H7 (cell line): Measurements from ENCODE around the genes SPATA9 and RHOBTB3.

DNA sequence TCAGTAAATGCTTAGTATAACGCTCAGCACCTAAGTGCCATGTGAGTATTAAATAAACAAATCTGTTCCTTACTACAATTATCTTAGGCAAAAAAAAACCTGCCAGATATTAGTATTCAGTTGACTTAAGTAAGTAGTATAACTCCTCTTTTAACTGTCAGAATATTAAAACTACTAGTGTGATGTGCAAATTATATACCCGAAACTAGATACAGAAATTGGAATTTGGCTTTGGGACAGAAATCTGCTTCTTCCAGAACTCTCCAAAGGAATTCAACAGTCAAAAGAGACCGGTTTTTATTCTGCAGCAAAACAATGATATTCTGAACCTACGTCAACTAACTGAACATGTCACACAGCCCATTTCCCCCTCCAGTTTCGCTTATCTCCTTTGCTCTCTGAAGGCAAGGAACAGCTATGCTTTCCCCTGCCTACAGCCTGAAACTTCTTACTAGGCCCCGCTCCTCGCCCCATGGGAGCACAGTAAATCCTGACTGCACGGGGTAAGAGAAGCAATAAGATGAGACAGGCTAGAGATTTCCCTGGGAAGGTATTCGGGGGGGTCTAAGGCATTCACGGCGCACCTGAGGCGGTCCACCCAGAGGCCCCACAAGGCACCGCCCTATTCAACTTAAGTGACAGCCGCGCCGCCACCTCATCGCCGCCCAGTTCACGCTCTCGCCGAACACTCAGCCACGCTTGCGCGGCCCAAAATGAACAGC is 488 bp downstream of the SKIC3 start:
- RAMPAGE, long total RNA, result no peak

DNA sequence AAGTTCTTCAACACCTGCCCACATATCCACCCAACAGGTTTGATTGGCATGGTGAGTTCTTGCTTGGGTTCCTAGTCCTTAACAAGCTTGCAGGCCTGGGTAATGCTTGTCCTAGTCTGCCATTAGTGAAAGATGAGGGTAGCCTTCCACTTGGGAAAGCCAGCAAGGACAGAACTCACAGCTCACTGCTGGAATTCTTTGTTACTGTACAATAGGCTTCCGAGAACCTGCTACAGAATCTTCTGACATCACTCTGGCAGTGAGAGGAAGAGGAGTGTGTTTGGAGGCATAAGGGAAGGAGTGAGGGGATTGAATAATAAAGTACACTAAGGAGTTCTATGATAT is at the start of gene SPATA9:
Gene SPATA9, minus strand, starts transcription at position 187 of the 345 bp plus-strand sequence.
- RAMPAGE, long total RNA, result no peak

DNA sequence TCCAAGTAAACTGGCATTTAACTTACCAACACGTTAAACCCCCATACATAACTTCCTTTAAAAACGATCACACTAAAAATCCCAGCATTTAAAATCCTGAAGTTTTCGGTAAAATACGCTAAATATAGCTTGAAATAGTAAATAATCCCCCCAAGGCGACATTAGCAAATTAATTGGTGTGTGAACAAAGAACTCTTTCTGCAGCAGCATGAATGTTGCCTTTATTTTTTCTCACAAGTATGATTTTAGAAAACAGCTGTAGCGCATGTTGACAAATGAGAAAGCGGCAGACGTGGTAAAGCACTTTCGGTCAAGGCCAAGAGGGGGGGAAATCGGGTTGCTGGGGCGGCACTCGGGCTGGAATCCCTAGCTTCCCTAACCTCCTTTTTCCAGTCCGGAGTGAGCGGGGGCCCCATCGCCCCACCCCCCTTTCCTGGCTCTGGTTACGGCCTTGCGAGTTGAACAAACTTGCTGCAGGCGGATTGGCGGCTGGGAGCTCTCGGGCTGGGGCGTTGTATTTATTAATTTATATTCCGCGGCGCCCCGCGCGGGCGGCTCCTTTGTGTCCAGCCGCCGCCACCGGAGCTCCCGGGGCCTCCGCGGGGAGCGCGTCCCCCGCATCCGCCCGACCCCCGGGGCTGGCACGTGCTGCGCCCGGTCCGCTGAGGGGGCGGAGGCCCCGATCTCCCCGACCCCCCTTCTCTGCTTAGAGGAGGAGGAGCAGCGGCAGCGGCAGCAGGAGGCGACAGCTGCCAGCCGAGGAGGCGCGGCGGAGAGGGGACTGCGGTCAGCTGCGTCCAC is at the start of gene RHOBTB3:
Gene RHOBTB3, plus strand, starts transcription at position 735 of the 801 bp plus-strand sequence.
- RAMPAGE, long total RNA, result no peak

GRCh38 chr5:95768738-95769038 is 37.6 kb downstream of the RHOBTB3 start:
- RAMPAGE, long total RNA, result no peak

DNA sequence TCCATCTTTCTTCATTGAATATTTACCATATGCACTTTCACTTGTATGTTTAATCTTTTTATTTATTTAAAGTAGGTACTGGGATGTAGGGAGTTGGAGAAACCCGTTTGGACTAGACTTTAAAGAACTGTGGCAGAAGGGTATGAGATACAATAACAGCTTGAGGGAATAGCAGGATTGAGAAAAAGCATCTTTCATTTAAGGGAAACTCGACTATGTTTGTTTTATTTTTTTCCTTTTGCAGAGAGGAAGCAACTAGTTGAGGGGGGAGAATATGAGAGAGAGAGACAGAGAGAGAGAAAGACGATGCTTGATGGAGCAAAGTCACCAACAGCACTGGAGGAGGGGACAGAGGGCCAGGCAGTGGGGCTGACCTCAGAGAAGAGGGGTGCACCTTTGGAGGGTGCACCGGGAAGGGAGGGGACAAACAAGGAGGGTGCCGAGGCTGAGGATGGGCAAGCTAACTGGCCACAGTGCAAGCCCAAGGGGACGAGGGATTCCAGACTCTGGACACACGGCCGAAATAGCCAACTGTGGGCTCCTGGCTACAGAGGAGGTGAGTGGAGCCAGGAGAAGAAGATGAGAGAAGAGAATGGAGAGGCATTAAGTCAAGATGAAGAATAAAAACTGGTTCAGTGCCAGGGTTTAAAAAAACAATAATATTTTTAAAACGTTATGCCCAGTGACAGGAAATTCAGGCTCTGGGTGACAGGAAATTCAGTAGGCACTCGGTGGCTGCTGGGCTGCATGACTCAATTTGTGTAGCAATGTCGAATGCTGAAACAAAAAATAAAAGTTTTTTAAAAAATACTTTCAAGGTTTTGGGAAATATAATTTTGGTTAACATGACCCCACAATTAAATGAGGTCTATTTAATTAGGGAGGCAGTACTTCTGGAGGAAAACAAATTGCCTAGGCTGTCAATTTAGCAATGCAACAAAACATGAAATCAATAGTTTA is 13.2 kb upstream of the GLRX start:
- RAMPAGE, long total RNA, result no peak

GRCh38 chr5:96079141-96079506 is 117.5 kb upstream of the ELL2 start:
- RAMPAGE, long total RNA, result no peak

- RAMPAGE, long total RNA, result no peak
Measured at GRCh38 chr5:96332149-96332493, 100.9 kb downstream of the PCSK1 start.

DNA sequence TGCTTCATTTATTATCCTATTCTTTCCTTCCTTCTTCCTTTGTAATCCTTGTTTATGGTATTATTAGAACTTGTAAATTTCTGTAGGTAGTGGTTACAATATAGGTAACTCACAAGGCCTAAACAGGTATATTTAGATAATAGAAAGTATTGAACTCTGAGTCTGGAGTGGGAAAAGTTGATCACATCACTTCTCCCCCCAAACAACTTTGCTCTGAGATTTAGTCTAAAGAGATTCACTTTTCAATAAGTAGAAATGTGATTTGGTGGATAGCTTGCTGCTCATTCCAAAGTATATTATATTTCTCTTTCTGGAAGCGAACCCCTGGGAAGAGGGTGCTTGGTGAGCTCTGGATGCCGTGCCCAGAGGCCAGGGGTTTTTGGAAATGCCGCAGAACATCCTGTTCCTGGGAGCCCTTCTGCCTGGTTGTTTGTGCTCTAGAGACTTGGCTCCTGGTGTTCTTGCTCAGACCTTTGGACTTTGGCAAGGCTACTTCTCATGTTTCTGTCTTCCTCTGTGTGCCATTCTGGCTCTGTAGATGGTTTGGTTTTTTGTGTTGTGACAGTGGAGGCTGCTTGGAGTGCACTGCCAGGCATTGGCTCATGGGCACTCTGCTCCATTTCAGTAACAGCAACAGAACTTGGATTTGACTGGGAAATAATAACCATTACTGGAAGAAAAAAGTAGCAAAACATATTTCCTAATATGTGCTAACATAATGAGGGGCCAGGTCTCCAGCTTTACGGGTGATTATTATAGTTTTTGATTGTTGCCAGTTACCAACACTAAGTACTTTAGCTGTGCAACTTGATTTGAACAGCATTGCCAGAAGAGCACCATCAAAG is 94.5 kb downstream of the PCSK1 start:
- RAMPAGE, long total RNA, result no peak

- RAMPAGE, long total RNA, result no peak
Measured at GRCh38 chr5:96408097-96408800, 24.8 kb downstream of the PCSK1 start.

DNA sequence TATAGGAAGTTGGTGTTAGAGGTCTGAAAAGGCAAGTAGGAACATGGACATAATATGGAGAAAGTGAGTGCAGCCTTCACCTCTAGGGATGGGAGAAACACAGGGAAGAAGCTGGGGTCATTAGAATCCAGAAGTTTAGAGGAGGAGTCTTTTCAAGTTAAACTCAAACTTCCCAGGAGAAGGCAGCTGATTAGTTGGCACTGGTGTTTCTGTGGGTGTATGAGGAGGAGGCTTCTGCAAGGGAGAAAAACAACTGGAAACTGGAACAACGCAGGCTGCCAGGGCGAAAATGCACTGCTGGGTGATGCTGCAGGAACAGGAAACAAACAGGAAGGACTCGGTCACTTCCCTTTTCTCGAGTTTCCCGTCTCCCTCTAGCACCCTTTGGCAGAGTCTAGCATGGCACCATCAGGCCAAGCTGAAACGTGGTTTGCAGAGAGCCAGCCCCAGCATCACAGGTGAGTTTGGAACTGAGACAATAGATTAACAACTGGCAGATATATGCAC is 77.5 kb upstream of the CAST start:
- RAMPAGE, long total RNA, result no peak

DNA sequence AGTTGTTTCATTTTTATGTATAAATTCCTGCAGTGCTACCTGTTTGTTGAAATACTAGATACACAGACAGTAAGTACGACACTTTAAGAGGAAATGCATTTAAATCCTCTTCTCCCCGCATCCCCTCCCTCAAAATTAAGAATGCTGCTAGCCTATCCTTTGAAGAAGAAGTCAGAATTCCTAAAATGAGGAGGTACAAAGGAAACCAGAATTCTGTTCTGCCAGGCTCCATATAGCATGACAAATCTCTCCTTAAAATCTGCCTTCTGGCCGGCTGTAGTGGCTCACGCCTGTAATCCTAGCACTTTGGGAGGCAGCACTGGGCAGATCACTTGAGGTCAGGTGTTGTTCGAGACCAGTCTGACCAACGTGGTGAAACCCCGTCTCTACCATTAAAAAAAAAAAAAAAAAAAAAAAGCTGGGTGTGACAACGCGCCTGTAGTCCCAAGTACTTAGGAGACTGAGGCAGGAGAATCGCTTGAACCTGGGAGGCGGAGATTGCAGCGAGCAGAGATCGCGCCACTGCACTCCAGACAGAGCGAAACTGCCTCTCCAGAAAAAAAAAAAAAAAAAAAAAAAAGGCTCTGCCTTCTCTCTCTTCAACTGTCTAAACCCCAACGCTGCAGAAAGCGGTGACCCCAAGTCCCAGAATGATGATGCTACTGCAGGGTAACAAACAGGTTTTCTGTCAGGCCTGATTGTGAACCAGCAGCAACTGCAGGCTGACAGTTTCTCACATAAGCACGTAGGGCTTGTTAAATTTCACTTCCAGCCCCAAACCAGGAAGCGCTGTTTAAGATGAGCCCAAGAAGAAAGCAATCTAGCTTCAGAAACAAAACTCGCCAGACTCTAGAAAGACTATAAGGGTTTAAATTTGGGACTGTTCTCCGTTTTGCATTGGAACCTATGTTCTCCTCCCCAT is 1.1 kb upstream of the CAST start:
- RAMPAGE, long total RNA, result no peak

- RAMPAGE, long total RNA, result no peak
Measured at GRCh38 chr5:96718531-96719065, 56.4 kb downstream of the CAST start.

DNA sequence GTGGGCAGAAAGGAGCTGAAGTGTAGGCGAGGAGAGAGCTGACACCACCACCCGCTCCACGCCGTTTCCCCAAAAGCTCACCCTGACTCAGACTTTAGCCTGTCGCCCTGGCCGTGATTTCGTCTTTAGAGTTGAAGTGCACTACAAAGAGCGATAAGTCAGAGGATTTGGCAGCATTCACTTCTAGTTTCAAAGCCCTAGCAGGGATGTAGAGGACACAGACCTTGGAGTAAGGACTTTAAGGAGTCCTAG is 2.2 kb upstream of the ERAP1 start:
- RAMPAGE, long total RNA, result no peak

DNA sequence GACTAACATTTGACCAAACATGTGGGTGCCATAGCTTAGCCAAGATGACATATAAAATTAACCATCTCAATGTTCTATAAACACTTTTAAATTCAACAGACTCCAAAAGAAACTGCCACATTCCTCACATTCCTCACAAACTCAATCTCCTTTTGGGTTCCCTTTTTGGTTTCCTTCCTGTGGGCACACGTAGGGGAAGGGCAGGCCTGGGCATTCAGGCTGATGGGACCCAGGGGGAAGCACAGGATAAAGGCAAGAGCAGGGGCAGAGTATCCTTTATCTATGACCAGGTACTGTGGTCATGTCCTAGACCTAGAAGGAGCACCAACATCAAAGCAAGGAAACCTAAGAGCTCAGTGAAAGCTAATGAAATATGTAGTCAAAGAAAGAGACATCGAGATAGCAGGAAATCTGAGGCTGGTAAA is 13.5 kb upstream of the ERAP1 start:
- RAMPAGE, long total RNA, result no peak

GRCh38 chr5:96933765-96934226 is 2.1 kb upstream of the LNPEP start:
- RAMPAGE, long total RNA, result no peak

GRCh38 chr5:97009253-97010043 is 73.6 kb downstream of the LNPEP start:
- RAMPAGE, long total RNA, result no peak

- RAMPAGE, long total RNA, result no peak
Measured at GRCh38 chr5:97167256-97168113, 15.6 kb downstream of the RIOK2 start.

DNA sequence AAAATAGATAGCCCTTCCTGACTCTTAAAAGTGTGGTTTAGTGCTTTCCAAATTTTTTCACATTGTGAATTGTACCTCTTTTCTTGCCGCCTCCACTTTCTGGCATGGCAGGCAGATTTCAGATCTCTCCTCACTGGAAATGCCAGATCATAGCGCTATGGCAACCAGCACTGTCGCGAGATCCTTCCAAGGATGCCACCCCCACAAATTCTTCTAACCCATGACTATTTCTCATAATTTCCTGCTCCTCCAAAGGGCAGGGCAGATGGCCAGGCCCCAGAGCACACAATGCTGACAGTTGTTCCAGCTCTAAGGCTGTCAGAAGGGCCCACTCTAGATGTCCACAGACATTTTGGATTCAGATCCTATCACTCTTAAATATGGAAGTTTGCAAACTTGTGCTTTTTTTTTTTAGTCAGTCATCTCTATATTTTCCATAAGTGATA is 446.2 kb upstream of the RIOK2 start:
- RAMPAGE, long total RNA, result no peak

GRCh38 chr5:98298273-98298558 is 475.2 kb upstream of the RGMB start:
- RAMPAGE, long total RNA, result no peak

- RAMPAGE, long total RNA, result no peak
Measured at GRCh38 chr5:98301755-98302027, 471.8 kb upstream of the RGMB start.